GM23248 (cell line): ENCODE data around the genes HDAC10, MAPK12 and DENND6B.

- RAMPAGE, long total RNA: no peak
These were observed 13.5 kb downstream of the CRELD2 start for GRCh38 chr22:49931876-49932373.

DNA sequence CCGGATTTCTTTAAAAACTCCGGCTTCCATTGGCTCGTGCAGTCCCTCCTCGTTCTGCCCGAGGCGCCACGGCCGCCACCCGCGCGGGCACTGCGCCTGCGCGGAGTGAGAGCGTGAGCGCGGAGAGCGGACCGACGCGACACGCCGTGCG, 309 bp upstream of the PIM3 start:
- RAMPAGE, long total RNA: no peak

DNA sequence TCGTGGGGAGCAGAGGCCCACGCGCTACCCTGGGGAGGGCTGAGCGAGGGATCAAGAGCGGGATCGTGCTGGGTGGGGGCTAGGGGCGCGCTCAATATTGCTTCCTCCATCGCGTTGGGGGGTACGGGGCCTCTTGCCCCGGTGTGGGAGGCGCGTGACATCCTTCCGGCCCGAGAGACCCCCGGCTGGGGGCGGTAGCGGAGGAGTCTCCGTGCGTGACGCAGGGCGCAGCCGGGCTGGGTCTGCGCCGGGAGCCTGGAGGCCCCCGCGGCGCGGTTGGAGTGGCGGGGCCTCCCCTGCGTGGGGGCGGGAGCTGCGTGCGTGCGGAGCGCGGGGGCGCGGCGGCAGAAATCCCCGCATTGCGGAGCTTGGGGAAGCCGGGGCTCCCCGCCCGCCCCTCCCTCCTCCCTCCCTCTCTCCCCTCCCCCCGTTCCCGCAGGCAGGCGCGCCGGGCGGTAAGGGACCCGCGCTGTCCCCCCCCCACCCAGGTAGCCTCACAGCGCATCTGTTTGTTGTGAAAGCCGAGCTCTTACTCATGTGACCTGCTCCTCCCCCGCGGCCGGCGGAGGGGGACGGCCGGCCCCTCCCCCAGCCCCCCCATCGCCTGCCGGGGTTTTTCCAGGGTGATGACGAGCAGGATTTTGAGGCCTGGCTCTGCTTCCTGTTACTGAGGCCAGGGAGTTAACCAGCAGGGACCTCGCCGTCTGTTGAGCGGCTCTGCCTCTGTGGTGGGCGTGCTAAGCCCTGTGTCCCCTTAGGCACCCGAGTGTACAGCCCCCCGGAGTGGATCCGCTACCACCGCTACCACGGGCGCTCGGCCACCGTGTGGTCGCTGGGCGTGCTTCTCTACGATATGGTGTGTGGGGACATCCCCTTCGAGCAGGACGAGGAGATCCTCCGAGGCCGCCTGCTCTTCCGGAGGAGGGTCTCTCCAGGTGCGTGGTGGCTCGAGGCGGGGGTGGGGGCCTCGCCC, 1.6 kb downstream of the PIM3 start:
- RAMPAGE, long total RNA: no peak

GRCh38 chr22:49967698-49968694, 7.4 kb downstream of the PIM3 start:
- RAMPAGE, long total RNA: no peak

- RAMPAGE, long total RNA: no peak
These were observed 22.8 kb downstream of the PIM3 start for GRCh38 chr22:49983338-49983896.

- RAMPAGE, long total RNA: no peak
These were observed 12.5 kb downstream of the IL17REL start for GRCh38 chr22:50000175-50000374.

DNA sequence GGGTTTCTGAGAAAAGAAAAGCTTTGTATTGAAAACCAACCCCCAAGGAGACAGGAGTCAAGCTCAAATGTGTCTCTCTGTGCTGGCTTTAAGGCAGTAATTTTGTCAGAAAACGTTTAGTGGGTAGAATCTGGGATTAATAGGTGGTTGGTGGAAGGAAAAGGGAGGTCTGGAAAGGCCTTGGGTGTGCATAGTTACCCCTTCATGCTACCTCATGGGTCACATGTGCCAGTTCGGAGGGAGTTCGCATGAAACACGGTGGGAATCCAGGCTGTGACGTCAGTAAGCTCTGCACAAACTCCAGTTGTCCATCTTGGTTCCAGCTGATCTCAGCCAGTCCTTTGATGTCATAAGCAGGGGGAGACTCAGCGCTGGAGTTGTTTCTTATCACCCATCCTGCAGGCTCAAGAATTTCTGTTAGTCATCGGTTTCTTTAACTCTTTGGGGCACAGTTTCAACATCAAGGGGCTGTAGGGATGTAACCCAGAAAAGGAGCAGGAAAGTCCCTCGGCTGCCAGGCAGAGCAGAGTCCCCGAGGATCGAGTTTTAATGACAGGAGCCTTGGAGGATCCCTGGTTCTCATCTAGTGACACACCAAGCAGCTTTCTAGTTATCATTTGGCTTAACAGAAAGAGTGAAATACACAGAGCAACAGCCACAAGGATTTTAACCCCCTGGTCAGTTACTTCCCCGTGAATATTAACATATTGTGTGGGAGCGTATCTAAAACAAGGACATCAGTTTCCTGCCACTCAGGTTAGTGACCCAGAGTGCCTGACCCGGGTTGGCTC, 28.9 kb downstream of the MOV10L1 start:
- RAMPAGE, long total RNA: no peak

GRCh38 chr22:50169298-50170419, 872 bp upstream of the PANX2 start:
- RAMPAGE, long total RNA: no peak

GRCh38 chr22:50173229-50173643, 2.7 kb downstream of the PANX2 start:
- RAMPAGE, long total RNA: no peak

DNA sequence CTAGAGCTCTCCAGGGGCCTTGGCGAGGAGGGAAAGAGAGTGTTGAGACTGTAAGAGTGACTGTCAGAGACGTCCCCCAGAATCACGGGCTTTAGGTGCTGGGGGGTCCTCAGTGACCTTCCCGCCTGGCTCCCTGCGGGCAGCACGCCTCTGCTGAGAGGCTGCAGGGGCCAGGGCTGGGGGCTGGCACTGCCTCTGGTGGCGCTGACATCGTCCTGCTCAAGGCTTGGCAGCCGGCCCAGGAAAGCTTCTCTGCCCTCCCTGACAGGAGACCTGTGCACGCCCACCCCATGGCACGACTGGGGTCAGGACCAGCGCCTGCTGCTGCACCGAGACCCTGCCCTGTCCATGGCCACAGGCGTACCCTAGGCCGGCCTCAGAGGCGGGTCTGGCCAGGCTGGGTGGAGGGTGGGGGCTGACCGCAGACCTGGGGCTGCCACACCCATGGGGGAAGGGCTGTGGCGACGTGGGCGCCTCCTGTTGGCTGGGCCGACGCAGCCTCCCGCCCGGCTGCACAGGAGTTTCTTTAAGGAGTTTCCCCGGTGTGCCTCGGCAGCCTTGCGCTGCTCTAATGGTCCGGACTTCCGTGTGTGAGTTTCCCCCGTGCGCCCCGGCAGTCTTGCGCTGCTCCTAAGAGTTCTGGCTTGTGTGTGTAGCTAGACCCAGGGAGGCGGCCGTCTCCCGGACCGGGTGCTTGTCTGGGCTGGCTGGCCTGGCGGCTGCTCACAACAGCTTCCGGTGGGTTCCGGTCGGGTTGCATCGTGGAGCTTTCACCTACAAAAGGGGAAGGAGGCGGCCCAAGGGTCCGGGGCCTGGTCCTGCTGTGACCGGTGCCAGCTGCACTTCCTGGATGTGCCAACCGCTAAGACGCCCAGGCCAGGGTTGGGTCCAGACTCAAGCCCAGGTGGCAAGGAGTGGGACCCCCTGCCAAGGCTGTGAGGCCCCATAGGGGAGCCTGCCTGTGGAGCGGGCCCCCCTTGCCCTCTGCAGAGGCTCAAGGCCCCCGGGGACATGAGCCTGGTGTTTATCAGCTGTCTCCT, 4.7 kb downstream of the TRABD start:
- RAMPAGE, long total RNA: no peak

- RAMPAGE, long total RNA: no peak
These were observed 5.5 kb downstream of the TRABD start for GRCh38 chr22:50191099-50191731.

DNA sequence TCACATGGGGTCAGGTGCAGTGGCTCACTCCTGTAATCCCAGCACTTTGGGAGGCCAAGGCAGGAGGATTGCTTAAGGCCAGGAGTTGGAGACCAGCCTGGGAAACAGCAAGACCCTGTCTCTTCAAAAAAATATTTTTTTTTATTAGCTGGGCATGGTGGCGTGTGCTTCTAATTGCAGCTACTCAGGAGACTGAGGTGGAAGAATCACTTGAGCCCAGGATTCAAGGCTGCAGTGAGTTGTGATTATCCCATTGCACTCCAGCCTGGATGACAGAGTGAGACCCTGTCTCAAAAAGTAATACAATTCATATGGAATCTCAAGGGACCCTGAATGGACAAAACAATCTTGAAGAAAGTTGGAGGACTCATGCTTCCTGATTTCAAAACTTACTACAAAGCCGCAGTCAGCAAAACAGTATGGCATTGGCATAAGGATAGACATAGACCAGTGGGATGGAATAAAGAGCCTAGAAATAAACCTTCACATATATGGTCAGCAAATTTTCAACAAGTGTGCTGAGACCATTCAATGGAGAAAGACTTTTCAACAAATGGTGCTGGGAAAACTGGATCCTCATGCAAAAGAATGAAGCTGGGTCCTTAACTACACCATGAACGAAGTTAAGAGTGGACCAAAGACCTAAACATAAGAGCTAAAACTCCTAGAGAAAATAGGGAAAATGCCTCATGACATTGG, 2.4 kb downstream of the SELENOO start:
- RAMPAGE, long total RNA: no peak

DNA sequence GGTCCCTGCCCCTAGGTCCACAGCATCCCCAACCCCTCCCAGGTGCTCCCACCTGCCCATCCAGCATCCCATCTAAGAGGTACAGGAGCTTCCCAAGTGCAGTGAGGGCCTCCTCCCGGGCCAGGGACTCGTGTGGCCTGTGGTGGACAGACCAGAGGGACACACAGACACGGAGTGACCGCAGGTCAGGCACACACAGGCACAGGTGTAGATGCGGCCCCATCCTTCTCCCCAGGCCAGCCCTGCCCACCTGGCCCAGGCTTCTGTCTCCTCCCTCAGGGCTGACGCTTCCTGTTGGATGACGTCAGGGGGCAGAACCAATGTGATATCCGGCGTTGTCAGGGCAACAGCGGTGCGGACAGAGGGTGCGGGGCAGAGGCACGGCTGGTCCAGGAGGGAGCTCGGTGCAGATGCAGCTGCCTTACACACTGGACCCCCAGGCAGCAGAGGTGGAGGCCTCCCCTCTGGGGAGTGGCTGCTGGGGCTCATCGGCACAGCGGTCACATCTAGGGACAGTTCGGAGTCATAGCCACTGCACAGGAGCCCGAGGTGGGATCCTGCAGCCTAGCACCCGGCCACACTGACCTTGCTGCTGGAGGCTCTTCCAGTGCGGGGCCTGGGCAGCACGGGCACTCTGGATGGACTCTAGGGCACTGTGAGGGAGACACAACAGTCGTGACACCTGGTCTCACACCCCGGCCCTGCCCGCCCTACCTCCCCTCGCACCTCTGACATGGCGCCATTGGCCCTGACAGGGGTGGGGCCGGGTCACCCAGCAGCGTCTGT, 3.0 kb upstream of the TUBGCP6 start:
- RAMPAGE, long total RNA: no peak

- RAMPAGE, long total RNA: no peak
These were observed at the start of gene HDAC10 for GRCh38 chr22:50251020-50251818. Gene HDAC10, minus strand, starts transcription at chr22:50251265.

GRCh38 chr22:50259152-50259655, 2.3 kb downstream of the MAPK12 start:
- RAMPAGE, long total RNA: no peak

GRCh38 chr22:50260856-50262101, at the start of gene MAPK12:
Gene MAPK12, minus strand, starts transcription at chr22:50261683.
- RAMPAGE, long total RNA: start-site peak on the minus strand at chr22:50261243-50261346, 33 and 37 reads in 2 replicates

- RAMPAGE, long total RNA: no peak
These were observed 558 bp upstream of the MAPK11 start for GRCh38 chr22:50270819-50271057.

DNA sequence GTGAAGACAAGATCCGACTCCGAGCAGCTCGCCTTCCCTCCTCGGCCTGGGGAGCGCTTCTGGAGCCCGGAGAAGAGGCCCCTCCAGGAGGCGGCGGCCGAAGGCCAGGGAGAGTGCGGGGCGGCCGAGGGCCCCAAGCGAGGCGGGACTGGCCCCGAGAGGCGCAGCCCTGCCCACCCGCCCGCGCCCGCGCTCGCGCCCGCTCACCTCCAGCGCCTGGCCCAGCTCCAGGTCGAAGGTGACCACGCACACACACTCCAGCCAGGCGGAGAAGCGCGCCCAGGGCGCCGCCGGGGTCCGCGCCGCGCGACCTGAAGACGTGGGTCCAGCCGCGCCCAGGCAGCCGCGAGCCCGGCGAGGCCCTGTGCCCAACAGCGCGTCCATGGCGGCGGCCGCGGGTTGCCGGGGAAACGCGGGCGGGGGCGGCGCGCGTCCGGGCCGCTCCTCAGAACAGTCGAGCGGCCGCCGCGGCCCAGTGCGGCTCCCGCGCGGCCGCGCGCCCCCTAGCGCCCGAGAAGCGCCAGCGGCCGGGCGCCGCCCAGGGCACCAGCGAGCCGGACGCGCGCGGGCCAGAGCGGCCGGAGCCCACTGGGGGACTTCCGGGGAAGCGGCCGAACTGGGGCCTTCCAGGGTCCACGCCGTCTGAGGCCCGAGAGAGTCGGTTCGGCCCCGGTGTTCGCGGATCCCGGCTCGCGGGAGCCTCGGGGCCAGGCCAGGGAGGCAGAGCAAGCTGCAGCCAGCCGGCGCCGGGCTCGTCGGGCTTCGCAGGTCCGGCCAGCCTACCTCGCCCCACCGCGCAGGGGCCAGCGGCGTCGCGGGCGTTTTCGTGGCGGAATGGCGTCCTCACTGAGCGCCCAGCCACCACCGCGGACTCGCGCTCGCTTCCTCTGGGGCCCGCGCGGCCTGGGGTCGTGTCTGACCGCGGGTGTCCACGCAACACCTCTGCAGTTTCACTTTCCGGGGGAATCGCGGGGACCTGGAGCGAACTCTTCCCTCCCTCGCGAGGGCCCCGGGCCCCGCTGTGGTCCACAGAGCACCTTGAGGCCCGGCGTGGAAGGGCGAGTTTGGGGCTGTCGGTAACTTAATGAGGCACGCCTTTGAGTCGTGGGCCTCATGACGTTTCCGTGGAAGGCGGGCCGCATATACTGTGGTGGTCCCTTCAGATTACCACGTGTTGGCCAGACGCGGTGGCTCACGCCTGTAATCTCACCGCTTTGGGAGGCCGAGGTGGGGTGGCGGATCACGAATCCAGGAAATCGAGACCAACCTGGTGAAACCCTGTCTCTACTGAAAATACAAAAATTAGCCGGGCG, at the start of gene DENND6B:
TSS of gene DENND6B (minus strand) at position 408 of the 1,313 bp plus-strand sequence.
- RAMPAGE, long total RNA: no peak

DNA sequence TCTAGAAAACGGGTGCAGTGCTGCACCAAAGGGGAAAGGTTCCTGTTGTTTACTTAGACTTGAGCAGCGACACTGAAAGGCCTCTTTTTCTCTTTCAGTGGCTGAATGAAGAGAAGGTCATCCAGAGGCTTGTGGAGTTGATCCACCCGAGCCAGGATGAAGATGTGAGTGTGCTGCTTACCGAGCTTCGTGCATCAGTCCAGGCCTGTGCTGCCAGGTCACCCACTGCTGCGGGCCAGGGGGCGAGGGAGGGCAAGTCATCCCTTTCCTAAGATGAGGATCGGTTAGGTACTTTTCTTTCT, 58.9 kb downstream of the SBF1 start:
- RAMPAGE, long total RNA: no peak

- RAMPAGE, long total RNA: no peak
These were observed 491 bp downstream of the SBF1 start for GRCh38 chr22:50474192-50474896.